OCI-LY7 (cell line): ENCODE data around the gene GRK3.

- PRO-cap = no peak
- RAMPAGE, long total RNA = no peak
Measured at GRCh38 chr22:24695016-24695668, 79.4 kb downstream of the PIWIL3 start.

- PRO-cap = no peak
- RAMPAGE, long total RNA = no peak
Measured at GRCh38 chr22:24810361-24810767, 4.4 kb downstream of the SGSM1 start.

- PRO-cap = no peak
- RAMPAGE, long total RNA = no peak
Measured at GRCh38 chr22:24867173-24867862, 61.3 kb downstream of the SGSM1 start.

DNA sequence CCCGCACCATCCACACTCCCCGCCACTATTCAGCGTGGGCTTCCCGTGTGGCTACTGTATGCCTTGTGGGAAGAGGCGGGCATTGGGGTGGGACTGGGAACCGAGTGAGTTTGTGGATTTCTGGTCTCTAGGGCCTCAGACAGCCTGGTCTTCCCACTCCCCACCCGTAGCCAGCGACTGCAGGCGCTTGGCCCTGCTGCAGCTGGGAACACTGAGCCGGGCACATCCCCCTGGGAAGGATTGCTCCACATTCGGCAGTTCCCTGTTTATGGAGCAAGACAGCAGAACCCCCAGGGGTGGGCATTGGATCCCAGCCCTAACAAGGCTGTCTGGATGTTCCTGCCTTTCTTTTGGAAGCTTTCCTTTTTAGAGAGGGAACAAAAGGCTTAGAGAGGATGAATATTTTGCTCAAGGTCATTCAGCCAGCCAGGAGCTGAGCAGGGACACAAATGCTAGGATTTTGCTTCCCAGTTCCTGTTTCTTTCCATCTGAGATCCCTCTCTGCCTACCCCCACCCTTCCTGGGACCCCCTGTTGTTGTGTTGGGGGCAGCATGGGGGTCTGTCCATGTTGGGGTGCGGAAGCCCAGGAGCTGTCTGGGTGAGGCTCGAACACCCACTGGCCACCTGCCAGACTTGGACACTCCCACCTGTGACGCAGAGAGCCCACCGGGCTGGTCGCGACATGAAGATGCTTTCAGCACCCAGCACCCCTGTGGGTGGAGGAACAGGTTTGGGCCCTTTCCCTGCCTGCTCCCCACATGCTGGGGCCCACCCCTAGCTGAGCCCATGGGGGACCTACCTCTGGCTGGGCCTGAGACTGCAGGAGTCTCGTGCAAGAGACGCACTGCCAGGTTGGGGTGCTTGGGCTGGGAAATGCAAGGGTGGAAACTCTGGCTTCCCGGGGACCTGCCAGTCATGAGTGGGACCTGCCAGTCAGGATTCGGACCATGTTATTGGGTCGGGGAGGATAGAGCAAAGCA is 23.7 kb downstream of the KIAA1671 start:
- PRO-cap = no peak
- RAMPAGE, long total RNA = no peak

DNA sequence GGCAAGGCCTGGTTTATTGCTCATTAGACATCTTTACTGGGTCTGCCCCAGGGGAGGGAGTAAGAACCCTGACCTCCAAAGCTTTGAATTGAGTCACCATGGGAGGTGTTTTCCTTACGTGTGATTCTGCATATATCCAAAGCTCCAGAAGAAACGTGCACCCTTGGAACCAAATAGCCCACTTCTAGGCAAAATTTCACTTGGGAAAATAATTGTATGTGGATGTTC is 61.3 kb downstream of the KIAA1671 start:
- PRO-cap = no peak
- RAMPAGE, long total RNA = no peak

DNA sequence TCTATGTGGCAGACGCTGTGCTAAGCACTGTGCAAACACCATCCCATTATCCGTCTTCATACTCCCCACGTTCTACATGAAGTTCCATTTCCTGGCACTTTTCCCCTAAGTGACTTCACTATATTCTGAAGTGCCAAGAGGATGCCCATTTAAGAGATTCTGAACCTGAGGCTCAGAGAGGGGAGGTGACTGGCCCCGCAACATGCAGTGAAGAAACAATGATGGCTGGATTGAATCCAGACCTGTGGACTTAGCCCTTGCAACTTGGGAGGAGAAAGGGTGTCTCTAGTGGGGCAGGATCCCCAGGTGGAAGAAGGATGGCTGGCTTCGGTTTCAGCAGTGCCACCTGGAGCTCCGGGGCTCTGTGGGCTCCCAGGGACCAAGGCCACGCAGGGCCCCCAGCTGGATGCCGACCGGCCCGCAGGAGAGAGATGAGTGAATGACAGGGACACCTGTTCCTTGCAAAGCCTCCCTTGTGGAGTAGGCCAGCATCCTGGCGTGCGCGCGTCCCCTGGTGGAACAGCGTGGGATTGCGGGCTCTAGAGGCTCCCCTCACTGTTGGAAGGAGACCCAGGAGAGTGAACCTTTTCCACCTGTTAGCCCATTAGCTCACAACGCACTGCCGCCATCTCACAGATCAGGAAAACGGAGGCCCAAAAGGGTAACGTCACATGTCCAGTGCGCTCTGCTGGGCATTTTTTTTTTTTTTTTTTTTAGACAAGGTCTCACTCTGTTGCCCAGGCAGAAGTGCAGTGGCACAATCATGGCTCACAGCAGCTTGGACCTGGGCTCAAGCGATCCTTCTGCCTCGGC is 104.6 kb downstream of the KIAA1671 start:
- PRO-cap = no peak
- RAMPAGE, long total RNA = no peak

DNA sequence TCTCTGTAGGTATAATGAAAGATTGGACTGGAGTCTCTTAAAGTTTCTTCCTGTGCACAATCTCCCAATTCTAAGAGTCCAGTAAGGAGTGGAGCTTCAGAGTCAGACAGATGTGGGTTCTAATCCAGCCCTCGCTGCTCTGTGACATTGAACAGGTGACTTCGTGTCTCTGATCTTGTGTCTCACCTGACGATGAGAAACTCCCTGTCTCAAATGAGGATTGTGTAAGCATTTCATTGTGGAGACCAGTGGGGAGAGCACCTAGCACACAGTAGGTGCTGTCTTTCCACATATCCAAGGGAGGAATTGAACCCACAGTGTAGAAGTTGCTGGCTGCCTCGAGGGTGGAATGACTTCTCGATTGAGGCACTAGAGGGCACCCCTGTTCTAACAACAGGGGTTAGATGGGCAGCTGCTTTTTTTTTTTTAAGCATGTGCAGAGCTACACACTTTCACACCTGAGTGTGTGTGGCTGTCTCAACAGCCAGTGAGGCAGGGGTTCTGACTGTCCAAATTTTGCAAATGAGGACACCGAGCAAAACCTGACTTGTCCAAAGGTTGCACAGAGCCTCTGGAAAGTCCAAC is 118.4 kb upstream of the CRYBB3 start:
- PRO-cap = no peak
- RAMPAGE, long total RNA = no peak

GRCh38 chr22:25419362-25420363 is 144.8 kb upstream of the GRK3 start:
- PRO-cap = no peak
- RAMPAGE, long total RNA = no peak

- PRO-cap = bidirectional peak, plus-strand start at chr22:25564677, minus-strand start at chr22:25564569; bidirectional peak, plus-strand start at chr22:25565028, minus-strand start at chr22:25564885; bidirectional peak, plus-strand start at chr22:25565520, minus-strand start at chr22:25565314
- RAMPAGE, long total RNA = no peak
Measured at GRCh38 chr22:25564252-25565347, at the start of gene GRK3. TSS of gene GRK3 (plus strand) at chr22:25564675.

DNA sequence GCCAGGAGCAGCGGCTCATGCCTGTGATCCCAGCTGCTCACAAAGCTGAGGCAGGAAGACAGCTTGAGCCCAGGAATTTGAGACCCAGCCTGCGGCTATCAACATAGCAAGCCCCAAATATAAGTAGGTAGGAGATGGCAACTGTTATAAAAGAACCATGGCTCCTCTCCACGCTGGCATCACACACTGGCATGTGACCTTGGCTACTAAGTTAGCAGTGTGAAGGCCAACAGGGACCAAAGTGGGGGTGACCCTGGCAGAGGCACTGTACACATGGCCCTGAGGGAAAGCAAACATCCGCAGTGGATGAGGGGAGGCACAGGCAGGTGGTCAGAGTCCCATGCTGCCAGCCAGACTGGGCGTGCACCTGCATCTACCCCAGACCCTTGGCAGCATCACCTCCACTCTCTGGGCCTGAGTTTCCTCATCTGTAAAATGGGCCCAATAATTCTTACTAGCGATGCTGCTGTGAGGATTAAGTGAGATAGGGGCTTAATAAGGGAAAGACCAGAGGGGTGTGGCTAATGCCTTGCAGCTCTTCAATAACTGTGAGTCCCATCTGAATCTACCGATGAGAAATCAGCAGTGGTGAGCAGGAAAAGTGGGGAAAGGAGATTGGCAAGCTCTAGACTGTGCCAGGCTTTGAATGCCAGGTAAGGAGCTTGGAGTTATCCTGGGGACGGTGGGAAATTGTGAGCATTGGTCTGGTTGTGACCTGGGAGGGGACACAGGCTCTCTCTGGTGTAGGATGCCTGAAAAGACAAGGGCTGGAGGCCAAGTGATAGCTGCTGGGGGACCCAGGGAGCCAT is 32.8 kb downstream of the TPST2 start:
- PRO-cap = no peak
- RAMPAGE, long total RNA = no peak

- PRO-cap = bidirectional peak, plus-strand start at chr22:26579769, minus-strand start at chr22:26579735
- RAMPAGE, long total RNA = no peak
Measured at GRCh38 chr22:26579547-26580064, 10.3 kb downstream of the TPST2 start.

DNA sequence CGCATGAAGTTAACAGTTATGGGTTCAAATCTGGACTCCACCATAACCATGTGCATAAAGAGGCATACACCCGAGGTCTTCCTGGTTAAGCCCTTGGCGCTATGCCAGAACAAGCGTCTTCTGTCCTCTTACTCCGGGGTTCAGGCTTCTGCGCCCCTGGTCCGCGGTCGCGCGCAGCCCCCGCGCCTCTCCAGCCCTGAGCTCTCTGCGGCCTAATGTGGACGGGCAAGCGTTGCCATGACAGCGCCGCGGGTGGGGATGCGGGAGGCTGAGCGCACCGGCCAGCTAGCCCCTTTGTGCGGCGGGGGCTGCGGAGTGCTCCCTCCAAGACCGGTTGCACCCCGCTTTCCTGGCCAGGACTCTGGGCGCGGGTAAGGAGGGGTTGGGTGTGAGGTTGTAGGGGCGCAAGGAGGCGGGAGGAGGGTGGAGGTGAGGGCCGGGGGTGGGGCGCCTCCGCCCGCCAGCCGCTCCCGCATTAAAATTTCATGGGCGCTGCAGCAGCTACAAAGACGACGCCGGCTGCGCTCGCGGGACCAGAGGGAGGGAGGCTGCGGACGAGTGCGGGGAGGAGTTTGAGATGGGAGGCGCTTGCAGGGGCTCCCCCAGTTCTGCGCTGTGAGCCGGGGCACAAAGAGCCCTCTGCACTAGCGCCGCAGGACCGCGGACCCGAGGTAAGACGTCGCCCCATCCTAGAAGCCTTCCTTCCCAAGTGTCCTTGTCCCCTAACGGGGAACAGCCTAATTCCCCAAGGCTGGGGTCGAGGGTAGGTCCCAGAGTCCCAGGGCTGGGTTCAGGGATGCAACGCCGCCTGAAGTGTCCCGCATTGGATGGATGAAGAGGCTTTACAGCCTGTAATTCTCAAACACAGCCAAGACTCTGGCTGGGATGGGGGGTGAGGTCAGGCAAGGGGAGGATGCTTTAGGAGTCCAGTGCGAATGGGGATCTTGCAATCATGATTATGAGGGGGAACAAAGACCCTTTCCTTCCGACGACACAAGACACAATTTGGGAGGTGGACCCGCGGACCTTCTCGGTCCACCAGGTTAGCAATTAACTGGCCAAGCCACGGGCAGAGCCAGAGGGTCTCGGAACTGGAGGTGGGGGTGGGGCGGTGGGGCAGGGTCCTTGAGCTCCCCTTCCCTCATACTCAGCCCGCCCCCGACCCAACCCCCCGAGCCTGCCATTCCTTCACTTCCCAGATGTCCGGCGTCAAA is 35.6 kb downstream of the CRYBA4 start:
- PRO-cap = bidirectional peak, plus-strand start at position 605 of the sequence, minus-strand start at position 477 of the sequence
- RAMPAGE, long total RNA = no peak

DNA sequence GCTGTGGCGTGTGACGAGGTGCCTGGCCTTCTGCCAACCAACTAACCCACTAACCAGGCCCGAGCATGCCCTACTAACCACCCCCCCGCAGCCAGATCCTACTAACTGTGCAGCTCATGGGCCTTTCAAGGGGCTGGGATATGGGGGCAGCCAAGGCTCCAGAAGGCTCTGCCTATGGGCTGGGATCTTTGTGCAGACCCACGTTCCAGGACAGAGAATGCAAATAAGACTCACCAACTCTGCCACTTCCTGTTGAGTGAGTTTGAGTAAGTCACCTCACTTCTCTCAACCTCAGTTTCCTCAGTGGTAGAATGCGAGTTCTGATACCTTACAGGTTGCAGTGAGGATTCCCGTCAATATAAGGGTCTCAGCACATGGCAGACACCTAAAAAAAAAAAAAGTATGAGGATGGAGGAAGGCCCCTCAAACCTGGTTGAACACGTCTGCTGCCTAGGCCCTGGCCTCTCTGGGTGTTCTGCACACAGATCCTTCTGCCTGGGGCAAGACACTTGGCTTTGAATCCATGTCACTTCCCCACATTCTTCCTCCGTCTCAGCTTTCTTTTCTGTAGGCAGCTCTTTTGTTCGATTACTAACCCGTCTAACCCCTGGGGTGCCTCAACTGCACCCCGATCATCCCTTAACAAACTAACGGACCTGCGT is 49.8 kb downstream of the CRYBA4 start:
- PRO-cap = bidirectional peak, plus-strand start at position 294 of the sequence, minus-strand start at position 170 of the sequence
- RAMPAGE, long total RNA = no peak

DNA sequence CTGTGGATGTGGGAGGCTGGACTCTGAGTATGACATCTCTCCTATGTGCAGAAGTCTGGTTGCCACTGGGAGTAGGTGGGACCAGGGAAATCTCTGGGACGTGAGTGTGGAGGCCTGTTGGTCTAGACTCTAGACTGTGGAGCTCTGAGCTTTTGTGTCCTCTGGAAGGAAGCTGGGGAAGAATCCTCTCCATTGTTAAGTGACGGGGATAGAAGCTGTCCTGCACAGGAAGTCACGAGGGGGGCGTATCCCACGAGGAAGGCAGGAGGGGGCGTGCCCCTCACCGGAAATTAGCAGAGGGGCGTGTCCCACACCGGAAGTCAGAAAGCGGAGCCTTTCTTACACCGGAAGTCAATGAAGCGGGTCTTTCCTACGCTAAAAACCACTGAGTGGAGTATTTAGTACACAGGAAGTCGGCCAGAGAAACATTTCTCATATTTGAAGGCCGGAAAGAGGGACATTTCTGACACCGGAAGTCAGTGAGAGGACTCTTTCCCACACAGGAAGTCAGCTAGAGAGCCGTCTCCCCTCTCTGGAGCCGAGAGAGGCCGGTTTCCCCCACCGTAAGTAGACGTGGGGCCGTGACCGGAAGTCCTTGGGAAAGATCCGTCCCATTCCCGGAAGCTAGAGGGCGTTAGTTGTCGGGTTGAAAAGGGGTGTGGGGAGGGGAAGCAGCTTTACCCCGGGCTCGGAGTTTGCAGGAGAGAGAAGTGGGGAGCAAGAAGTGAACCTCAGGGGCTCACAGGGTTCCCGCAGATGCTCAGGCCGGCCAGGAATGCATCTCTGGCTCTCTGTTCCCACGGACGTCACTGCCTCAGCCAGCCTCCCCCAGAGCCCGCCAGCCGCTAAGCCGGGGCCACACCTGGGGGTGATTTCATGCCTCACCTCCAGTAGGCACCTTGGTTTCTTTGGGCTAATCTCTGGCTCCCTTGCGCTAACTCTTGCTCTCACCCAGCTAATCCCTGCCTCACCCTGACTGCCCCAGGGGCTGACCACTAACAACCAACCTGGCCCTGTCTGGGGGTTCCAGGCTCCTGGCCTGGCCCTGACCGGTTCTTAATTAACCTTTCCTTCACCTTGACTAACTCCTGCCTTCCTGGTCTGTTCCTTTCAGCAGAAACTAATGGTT is 51.0 kb downstream of the CRYBA4 start:
- PRO-cap = bidirectional peak, plus-strand start at position 401 of the sequence, minus-strand start at position 187 of the sequence; bidirectional peak, plus-strand start at position 680 of the sequence, minus-strand start at position 569 of the sequence
- RAMPAGE, long total RNA = no peak

- PRO-cap = no peak
- RAMPAGE, long total RNA = no peak
Measured at GRCh38 chr22:27775231-27775689, 26.3 kb downstream of the MN1 start.

GRCh38 chr22:27797126-27798433 is 4.0 kb downstream of the MN1 start:
- PRO-cap = no peak
- RAMPAGE, long total RNA = no peak

- PRO-cap = no peak
- RAMPAGE, long total RNA = no peak
Measured at GRCh38 chr22:27827606-27828585, 26.3 kb upstream of the MN1 start.

GRCh38 chr22:27873343-27874234 is 45.5 kb downstream of the PITPNB start:
- PRO-cap = no peak
- RAMPAGE, long total RNA = no peak

DNA sequence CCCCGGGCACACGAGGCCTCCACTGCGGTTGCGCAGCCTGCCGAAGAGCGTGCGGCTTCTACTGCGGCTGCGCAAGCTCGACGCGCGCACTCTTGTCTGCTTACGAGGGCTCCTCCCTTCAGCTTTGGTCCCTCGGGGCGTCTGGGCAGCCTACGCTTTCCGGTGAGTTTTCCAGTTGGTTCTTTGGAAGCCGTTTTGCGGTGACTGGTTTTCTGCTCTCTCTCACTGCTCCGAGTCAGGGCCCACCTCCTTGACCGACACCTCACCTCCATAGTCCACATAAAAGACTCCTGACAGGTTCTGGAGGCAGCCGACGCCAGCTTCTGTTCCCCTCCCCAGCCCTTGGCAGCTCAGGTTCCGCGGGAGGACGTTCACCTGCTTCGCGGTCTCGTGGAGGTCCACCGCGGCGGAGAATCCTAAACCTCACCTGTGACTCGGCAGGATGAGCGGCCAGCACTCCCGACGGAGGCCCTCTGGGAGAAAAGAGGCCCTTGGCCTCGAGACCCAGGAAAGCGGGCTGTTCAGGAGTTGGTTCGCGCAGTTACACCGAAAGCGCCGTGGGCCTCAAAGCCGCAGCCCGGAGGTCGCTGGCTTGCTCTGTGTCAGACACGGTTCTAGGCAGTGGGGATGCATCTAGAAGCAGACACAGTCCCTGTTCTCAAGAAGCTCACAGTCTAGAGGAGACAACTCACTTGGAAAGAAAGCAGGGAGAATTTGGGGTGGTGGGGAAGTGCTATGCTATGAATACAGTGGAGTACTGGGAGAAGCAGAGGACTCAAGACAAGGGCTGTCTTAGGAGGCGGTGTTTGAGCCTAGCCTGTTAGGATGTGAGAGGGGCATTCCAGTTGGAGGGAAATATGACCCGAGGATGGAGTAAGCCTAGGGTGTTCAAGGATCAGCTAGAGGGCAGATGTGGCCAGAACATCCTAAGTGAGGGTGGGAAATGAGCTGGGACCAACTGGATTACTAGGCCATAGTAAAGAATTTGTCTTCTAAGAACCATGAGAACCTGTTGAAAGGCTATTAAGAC is 643 bp upstream of the PITPNB start:
- PRO-cap = bidirectional peak, plus-strand start at position 174 of the sequence, minus-strand start outside the sequence; unidirectional peak, minus-strand start at position 572 of the sequence
- RAMPAGE, long total RNA = no peak

DNA sequence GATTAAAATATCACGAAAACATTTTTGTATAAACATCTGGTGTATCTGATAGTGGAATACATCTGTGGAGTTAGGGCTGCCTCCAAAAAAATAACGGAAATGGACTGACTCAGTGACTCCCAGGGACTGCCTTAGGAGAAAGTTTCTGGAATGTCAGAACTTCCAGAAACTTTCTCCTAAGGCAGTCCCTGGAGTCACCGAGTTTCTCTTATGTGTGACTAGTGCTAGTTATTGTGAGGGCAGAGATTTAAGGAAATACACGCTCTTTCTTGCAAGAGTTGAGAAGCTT is 1.3 kb upstream of the PITPNB start:
- PRO-cap = no peak
- RAMPAGE, long total RNA = no peak